Cardiac fibroblast (primary cell): ENCODE measurements around the genes STK40 and GRIK3.

DNA sequence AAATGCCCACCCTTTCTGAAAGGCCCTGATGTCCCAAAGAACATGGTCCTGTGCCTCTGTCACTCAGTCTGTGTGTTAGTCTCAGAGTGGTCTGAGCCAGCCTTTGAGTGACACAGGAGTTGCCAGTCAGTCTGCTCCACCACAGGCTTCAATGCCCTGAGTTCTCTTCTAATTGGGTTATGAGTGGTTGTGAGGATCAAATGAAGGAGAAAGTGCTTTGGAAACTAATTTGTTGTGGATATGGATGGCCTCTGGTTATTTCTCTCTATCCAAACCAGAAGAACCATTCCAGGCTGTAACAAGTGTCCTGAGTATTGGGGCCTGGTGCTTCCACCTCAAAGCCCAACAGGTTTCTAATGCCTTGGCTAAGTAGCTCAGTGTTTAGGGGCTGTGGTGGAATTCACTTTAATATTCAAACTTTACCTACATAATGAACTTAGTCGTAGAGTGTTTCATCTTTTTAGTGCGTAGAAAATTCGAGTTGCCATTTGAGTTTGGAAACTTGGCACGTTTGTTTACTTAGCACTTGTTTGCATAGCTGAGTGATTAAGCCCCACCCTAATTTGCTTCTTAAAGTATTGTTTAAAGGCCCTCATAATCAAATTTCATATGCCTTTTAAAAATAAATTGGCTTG is 1.3 kb downstream of the AGO4 start:
- RRBS: no CpG with 5 or more reads among the region's 4 CpGs

GRCh38 chr1:35825596-35826198 is 17.9 kb downstream of the AGO4 start:
- RRBS: no CpG with 5 or more reads among the region's 6 CpGs

DNA sequence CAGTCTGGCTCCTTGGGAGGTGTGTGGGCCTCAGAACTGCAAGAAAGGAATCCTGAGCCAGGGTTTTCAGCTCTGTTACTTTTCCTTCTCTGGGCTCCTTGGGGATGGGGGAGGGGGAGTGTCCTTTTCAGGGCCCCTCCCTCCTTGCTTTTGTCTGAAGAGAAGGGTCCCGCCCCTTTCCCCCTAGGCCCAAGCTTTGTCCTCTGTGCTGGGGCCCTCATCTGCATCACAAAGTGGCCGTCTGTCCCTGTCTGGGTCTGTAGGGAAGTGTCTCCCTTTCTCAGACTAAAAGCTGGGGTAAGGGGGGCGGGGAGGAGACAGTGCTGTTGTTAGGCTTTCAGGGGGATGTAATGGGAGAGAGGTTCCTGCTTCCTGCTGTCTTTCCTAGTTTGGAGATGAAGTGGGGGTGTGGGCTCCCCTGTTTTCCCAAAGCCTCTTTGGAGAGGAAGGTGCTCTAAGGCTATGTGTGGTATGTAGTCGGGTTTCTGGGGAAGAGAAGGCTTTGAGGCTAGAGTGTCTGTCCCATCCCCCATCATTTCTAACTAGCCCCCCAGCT is 3.1 kb downstream of the AGO1 start:
- RRBS: no CpG with 5 or more reads among the region's 4 CpGs

GRCh38 chr1:35888159-35888904 is 5.3 kb downstream of the AGO1 start:
- RRBS: 100% methylated on average over 1 of the region's 15 CpGs

GRCh38 chr1:36160781-36161589 is 5.0 kb downstream of the MAP7D1 start:
- RRBS: 4% methylated on average over 5 of the region's 14 CpGs

- RRBS: no CpG with 5 or more reads among the region's 11 CpGs
Observed at GRCh38 chr1:36161889-36162816, 6.2 kb downstream of the MAP7D1 start.

DNA sequence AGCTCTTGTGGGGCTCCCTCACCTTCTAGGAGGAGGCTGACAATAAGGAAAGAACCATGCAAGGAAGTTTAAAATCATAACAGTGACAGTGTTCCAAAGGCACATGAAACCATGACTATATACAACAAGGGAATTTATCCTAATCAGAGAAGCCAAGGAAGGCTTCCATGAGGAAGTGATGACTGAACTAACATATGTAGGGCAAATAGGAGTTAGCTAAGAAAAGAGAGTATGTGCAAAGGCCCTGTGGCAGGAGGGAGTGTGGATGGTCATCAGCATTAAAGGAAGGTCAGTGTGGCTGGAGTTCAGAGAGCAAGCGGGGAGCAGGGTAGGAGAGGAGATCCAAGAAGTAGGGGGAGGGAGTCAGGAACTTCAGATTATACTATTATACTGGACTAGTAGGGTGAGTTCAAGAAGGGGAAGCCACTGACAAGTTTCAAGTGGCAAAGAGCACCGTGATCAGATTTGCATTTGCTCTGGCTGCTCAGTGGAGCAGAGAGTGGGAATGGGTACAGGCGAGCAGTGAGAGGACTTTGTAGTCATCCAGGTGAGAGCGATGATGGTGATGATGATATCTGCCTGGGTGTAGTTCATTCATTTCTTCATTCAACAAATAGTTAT is 8.4 kb downstream of the MAP7D1 start:
- RRBS: no CpG with 5 or more reads among the region's 4 CpGs

- RRBS: no CpG with 5 or more reads among the region's 14 CpGs
Observed at GRCh38 chr1:36166862-36167878, 11.2 kb downstream of the MAP7D1 start.

DNA sequence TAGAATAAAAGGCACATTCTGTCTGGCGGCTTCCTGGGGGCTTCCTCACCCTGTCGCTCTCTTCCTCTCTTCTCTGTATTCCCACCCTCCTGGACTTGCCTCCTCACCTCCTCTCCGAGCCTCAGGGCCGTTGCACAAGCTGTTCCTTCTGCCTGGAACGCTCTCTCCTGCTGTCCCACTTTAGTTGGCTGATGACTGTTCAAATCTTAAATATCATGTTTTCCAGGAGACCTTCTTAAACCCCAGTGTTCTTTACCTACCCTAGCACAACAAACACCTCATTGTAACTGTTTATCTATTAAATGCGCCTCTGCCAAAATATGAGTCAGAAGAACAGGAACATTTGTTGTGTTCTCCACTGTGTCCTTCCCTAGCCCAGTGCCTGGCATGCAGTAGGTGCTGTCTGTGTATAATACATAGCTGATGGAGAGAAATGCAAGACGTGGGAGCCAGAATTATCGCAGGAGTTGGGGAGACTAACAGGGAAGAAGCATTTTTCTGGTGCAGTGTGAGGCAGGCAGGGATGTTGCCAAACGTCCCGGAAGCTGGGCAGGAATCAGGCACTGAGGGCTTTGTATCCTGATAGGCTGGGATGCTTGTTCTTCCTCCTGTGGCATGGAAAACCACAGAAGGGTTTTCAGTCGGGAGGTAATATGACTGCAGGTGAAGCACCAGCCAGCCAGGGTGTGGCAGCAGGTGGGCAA is 24.1 kb upstream of the THRAP3 start:
- RRBS: no CpG with 5 or more reads among the region's 11 CpGs

GRCh38 chr1:36288789-36289721 is 17.1 kb upstream of the SH3D21 start:
- RRBS: no CpG with 5 or more reads among the region's 12 CpGs

GRCh38 chr1:36303528-36304831 is 2.2 kb upstream of the SH3D21 start:
- RRBS: no CpG with 5 or more reads among the region's 32 CpGs

GRCh38 chr1:36354794-36355332 is 30.9 kb downstream of the STK40 start:
- RRBS: no CpG with 5 or more reads among the region's 12 CpGs

DNA sequence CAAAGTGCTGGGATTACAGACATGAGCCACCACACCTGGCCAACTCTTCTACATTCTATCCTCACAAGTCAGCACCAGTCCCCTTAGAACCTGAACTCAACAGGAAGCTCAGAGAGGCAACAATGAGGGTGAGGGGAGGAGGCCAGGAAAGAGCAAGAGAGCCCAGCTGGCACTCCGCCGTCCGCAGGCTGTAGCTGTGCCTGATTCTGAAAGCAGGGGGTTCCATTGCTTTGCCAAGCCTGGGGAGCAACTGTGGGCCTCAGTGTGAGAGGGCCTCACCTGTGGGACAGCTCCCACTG is 18.7 kb downstream of the STK40 start:
- RRBS: no CpG with 5 or more reads among the region's 3 CpGs

DNA sequence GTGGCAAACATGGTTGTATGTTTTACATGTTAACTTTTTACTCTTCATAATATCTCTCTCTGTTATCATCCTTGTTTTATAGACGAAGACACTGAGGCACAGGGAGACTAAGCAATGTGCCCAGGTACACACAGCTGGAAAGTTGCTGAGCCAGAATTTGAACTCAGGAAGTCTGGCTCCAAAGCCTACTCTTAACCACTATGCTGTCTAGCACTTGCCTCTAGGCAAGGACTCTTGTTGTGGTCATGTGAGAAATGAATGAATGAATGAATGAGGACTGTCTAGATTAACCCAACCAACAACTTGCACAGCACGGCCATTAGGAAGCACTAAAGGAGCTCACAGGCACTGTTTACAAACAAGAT is 1.3 kb downstream of the STK40 start:
- RRBS: no CpG with 5 or more reads among the region's 2 CpGs

DNA sequence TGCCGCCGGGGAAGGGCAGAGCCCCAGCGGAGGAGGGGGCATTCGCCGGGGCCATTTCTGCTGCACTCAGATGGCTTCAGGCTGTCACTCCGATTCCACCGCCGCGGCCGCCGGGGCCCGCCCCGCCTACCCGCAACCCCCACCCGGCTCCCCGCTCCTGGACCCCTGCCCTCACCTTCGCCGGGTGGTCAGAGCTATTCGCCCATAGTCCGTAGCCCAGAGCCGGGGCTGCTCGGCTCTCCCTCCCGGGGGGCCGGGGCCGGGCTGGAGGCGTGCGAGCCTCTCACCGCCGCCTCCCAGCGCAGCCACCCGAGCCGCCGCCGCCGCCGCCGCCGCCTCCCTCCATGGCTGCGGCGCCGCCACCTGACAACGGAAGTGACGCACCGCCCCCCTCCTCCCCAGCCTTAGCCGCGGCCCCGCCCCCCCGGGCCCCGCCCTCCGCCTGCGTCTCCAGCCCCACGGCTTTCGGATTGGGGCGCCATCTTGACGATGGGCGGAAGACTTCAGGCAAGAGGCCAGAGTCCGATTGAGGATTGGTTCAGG is at the start of gene STK40:
TSS of gene STK40 (minus strand) at position 377 of the 543 bp plus-strand sequence.
- RRBS: under 1% methylated on average over 10 of the region's 57 CpGs

GRCh38 chr1:36418842-36419632 is 21.3 kb upstream of the LSM10 start:
- RRBS: no CpG with 5 or more reads among the region's 10 CpGs

GRCh38 chr1:36453982-36454782 is 3.9 kb upstream of the OSCP1 start:
- RRBS: no CpG with 5 or more reads among the region's 8 CpGs

GRCh38 chr1:36486247-36486567 is 3.5 kb upstream of the CSF3R start:
- RRBS: no CpG with 5 or more reads among the region's 2 CpGs

DNA sequence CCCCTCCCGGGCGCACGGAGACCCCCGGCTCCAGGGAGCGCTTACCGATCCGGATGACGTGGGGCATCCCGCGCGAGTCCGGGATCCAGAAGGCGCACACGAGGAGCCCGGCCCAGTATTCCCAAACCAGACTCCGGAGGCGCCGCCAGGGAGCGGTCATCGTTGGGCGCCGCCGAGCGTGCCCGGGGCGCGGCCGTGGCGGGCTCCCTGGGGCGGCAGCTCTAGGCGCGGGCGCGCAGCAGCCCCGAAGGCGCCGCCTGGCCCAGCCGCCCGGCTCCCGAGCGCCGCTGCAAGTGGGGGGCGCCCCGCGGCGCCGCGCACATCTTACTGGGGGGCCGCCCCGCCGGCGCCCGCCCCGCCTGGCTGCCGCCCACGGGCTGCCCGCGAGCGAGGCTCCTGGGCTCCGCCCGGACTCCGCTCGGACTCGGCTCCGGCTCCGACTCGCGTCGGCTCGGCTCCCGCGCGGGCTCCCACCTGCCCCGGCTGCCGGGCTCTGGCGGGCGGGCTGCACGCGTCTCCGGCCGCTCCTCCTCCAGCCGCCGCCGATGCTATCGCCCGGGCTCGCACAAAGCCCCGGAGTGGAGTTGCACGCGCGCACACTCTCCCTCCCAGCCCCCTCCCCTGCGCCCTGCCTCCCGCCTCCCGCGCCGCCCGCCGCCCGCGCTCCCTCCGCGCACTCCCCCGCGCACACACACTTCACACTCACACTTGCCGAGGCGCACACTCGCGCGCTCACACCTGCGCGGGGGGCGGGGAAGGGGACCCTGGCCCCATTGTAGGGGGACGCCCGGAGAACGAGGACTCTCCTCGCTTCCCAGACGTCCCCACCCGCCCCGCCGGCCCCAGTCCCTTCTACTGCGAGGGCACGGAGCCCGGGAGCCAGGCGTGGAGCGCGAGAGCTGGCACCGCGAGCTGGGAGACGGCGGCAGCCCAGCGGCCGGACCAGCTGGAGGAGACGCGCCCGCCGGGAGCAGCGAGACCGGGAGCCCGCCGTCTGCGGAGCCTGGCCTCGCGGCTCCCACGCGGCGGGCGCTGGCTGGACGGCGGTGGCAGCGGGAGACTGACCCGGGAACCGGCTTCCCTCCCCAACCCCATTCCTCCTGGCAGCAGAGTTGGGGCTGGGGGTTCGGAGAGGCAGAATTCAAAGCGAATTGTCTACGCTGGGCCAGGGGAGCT is at the start of gene GRIK3:
TSS of gene GRIK3 (minus strand) at position 567 of the 1,176 bp plus-strand sequence.
- RRBS: 2% methylated on average over 85 of the region's 155 CpGs

DNA sequence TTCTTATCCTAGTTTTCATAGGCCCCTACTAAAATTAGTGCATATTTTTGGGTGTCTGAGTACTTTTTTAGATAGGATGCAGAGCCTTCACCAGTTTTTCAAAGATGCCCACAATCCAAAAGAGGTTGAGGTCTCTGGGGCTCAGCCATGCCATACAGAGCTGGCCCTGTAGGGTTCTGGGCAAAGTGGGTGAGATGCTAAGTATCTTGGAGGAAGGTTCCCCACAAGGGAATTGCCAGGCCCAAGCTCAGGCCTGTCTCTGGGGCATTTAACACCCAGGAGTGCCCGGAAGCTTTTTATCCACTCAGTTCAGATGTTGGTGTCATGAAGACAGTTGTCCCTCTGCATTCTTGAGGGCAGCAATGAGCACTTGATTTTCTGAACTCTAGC is 19.7 kb upstream of the GRIK3 start:
- RRBS: no CpG with 5 or more reads among the region's 1 CpG